Mesenchymal stem cell of adipose (primary cell): ENCODE measurements around the genes CNNM1 and SEC31B.

GRCh38 chr10:98458260-98458633 is 11.5 kb upstream of the HPS1 start:
- CAGE, long polyA plus RNA, result no peak

DNA sequence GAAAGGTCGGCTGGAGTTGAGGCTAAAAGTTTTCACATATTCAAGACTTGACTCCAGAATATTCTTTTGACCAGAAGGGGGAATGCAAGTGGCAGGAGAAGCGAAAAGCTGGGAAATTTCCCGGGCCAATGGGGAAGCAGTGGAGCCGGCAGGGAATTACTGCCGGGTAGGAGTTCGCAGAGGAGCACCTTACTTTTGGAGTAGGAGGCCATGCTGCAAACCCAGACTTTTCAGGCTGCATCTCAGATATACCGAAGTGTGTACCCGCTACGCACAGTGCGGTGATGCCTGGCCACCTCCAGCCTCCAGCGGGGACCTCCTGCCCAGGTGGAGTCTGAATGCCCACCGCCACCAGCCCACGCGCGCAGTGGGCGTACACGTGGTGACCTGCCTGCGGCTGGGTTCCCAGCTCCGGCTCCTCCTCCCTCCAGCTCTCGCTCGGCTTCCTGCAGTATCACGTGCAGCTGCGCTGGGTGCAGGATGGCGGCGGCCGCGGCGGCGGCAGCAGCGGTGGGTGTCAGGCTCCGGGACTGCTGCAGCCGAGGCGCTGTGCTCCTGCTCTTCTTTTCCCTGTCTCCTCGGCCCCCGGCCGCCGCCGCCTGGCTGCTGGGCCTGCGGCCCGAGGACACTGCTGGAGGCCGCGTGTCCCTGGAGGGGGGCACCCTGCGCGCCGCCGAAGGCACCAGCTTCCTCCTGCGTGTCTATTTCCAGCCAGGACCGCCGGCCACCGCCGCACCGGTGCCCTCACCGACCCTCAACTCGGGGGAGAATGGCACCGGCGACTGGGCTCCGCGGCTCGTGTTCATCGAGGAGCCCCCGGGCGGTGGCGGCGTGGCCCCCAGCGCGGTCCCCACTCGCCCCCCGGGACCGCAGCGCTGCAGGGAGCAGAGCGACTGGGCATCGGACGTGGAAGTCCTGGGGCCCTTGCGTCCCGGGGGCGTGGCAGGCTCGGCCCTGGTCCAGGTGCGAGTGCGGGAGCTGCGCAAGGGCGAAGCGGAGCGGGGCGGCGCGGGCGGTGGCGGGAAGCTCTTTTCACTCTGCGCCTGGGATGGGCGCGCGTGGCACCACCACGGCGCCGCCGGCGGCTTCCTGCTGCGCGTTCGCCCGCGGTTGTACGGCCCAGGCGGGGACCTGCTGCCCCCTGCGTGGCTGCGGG is at the start of gene CNNM1:
Gene CNNM1 (plus strand): TSS at position 449 of the 1,156 bp plus-strand sequence.
- CAGE, long polyA plus RNA, result no peak

- CAGE, long polyA plus RNA, result no peak
These were observed 12.9 kb downstream of the CNNM1 start for GRCh38 chr10:99341894-99342642.

- CAGE, long polyA plus RNA, result no peak
These were observed 34.6 kb downstream of the GOT1 start for GRCh38 chr10:99395672-99396293.

- CAGE, long polyA plus RNA, result no peak
These were observed 5.0 kb upstream of the NKX2-3 start for GRCh38 chr10:99527446-99528435.

DNA sequence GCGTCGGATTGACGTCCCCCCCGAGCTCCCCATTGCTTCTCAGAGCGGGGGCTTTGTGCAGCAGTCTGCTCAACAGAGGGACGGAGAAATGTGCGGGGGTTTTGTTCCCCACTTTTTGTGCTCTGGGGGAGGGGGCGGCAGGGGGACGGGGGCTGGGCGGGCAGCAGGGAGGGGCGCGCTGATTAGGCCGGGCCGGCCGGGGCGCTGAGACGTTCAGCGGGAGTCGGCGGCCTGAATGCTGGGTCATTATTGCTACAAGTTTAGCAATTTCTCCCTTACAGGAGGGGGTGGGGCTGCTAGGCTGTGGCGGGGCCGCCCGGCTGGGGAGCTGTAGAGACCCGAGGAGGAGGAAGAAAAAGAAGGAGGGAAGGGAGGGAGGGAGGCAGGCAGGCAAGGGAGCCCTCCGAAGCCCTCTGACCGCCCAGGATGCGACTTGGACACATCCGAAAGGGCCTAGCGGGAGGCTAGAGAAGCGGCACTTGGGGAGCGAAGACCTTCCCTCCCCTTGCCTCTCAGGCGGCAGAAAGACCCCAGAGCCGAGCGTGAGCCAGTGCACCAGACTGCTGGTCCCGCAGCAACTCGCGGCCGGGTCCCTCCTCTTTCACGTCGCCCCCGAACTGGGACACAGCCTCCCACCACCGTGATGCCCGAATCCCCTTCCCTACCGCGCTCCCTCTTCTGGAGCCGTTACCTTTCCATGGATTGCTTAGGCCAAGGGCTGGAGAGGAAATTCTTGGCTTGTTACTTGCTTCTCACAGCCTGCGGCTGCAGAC is 4.7 kb downstream of the NKX2-3 start:
- CAGE, long polyA plus RNA, result no peak

DNA sequence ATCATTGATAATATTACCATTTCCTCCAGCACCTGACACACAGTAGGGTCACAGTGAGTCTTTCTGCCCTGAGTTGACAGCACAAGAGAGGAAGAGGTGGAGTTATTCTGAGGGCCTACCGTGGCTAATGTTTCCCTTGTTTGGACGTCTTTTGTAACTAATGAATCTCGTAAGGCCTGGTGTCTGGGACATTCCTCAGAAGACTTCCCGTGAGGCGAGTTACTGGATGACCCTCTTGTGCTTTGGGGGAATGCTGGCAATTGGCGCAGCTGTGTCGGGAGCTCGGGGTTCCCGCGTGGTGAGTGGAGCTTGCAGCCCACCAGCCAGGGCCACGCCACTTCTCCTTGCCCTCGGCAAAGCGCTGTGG is 36.1 kb downstream of the SLC25A28 start:
- CAGE, long polyA plus RNA, result no peak

DNA sequence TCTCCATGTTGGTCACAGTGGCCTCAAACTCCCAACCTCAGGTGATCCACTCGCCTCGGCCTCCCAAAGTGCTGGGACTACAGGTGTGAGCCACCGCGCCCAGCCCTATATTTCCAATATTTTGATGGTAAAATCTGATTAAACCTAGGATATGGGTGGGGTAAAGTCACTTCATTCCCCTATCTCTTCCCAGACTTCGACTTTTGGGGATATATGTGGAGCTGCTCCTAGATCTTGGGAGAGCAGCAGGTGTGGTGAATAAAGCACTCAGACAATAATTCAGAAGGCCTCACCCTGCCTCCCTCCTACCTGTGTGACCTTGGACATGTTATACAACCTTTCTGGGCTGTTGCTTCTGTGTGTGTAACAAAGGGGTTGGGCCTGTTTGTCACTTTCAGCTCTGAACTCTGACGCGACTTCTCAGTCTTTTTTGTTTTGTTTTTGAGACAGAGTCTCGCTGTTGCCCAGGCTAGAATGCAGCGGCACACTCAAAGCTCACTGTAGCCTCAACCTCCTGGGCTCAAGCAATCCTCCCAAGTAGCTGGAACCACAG is 89.4 kb downstream of the DNMBP start:
- CAGE, long polyA plus RNA, result no peak

- CAGE, long polyA plus RNA, result no peak
These were observed 86.3 kb downstream of the DNMBP start for GRCh38 chr10:99923418-99923831.

- CAGE, long polyA plus RNA, result no peak
These were observed 83.0 kb downstream of the DNMBP start for GRCh38 chr10:99926410-99927432.

GRCh38 chr10:100065074-100065602 is 16.5 kb downstream of the CPN1 start:
- CAGE, long polyA plus RNA, result no peak

DNA sequence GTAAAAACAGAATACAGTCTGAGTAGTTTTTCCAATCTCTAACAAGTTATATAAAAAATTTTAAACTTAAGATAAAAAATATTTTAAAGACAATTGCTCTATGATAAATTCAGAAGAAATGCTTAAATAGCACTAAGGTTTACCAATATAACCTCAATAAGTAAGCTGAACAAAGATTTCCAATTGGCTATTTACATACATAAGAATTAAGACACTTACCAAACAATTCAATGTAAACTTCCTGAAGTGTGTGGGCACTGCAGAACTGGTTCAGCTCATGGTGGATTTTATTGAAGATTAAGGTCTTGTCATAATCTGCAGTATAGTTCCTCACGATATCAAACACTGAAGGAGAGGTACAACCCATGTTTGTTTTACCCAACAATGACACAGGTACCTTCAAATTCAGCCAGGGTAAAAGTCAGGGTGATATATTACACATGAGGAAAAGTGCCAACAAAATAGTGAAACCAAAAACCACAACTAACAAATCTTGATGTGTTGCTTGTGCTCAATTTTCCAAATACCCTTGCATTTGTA is 10.0 kb downstream of the ERLIN1 start:
- CAGE, long polyA plus RNA, result no peak

- CAGE, long polyA plus RNA, result no peak
These were observed 7.7 kb upstream of the CHUK start for GRCh38 chr10:100236931-100237568.

- CAGE, long polyA plus RNA, result no peak
These were observed 5.7 kb upstream of the BLOC1S2 start for GRCh38 chr10:100292183-100292659.

- CAGE, long polyA plus RNA, result no peak
These were observed 25.9 kb downstream of the SCD start for GRCh38 chr10:100372948-100373409.

GRCh38 chr10:100518873-100520311 is at the start of gene SEC31B:
TSS of gene SEC31B (minus strand) at chr10:100519861.
- CAGE, long polyA plus RNA, result no peak

- CAGE, long polyA plus RNA, result no peak
These were observed 14.5 kb upstream of the PAX2 start for GRCh38 chr10:100730542-100731578.

GRCh38 chr10:100738188-100738794 is 7.1 kb upstream of the PAX2 start:
- CAGE, long polyA plus RNA, result no peak

GRCh38 chr10:100976955-100977351 is 7.6 kb downstream of the SEMA4G start:
- CAGE, long polyA plus RNA, result no peak

GRCh38 chr10:100993825-100994854 is 5.5 kb upstream of the LZTS2 start:
- CAGE, long polyA plus RNA, result no peak